Camera-type eye (tissue), 1 donor: ENCODE measurements around the genes BCAS2, NHLH2 and IGSF3.

DNA sequence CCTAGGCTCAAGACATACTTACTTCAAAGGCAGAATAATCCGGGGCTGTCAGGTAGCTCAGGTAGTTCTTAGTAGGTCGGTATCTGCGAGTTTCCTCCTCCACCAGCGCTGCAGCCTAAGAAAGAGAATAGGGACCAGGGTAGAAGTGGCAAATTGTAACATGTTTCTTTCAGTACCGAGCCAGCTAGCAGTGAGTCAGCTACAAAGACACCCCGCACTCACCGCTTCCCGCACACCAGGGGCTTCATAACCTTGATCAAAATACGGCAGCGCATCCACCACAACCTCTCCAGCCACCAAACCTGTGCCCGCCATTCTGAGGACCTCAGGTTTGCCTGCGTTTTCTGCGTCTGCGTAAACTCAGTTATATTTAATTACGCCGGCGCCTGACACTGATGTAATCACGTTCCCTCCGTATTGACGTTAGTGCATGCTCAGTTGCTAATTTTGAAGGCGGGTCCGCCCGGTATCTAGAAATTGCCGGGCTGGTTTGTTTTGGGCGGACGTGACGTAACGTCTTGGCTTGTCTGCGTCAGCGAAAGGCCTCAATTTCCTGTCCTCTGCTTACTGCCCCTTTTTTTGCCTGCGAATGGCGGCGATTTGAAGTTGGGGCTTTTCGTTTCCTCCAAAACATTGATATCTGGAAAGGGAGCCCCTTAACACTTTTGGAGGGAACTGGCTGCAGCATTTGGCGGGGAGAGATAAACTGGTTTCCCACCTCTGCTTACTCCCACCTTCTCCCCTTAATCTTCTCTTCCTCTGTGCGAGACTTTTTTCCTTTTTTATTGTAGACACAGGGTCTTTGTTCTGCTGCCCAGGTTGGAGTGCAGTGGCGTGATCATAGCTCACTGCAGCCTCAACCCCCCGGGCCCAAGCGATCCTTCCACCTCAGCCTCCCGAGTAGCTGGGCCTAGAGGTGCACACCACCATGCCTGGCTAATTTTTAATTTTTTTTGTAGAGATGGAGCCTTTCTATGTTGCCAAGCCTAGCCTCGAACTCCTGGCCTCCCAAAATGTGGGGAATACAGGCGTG lies at the start of gene BCAS2:
Gene BCAS2 (minus strand): TSS at position 339 of the 1,033 bp plus-strand sequence.
- RAMPAGE, long total RNA = no peak

GRCh38 chr1:114611244-114611538 lies 29.8 kb upstream of the BCAS2 start:
- RAMPAGE, long total RNA = no peak

- RAMPAGE, long total RNA = no peak
Measured at GRCh38 chr1:114726072-114726769, 9.7 kb upstream of the NRAS start.

DNA sequence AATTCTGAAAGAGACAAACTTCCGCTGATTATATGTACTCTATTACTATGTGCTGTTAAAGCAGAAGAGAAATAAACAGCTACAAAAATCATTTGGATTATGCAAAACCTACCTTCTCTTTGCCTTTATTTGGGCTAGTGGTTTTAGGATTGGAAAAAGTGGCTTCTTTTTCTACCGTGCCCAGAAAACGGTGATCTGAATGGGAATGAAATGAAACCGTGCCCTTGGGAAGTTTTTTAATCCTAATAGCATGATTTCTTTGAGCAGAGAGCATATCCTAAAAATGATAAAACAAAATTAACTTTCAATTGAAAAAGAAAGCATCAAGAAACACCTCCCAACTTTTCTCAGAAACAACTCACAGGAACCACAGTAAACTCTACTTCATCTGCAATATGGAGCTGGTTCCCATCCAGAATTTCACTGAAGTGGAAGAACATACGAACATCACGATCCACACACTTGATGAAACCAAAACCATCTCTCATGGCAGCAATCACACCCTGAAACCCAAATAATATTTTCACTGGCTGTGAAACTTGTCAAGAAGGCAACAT lies 13.7 kb upstream of the NRAS start:
- RAMPAGE, long total RNA = no peak

DNA sequence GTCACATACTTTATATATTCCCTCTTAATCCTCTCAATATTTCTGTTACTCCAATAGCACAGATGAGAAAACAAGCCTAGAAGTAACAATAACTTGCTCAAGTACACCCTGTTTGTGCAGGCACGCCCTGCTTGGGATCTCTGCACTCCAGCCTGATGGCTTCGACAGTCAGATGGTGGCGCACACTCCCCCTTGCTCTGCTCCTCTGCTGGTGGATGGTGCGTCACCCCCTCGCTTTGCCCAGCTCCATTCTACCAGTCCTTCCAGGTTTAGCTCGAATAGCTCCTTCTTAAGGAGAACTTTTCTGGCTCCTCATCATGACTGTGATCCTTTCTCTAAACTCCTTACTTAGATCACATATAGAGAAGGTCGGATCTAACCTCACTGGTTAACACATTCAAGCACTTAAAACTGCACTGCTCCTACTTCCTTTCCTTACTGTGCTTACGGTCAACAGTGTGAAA lies 3.1 kb downstream of the TSPAN2 start:
- RAMPAGE, long total RNA = no peak

GRCh38 chr1:115711154-115711836 lies 57.2 kb downstream of the CASQ2 start:
- RAMPAGE, long total RNA = no peak

DNA sequence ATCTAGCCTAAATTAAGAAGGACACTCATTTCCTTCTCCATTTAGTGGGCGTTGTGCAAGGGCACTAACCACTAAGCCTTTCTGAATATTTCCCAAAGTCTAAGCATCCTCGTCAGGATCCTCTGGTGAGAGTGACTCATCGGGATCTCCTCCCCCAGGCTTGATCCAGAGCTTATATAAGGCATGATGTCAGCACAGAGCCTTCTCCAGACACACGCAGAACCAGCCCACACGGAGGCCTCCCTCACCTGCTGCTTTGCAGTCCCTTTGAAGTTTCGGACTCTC lies 11.7 kb downstream of the NHLH2 start:
- RAMPAGE, long total RNA = no peak

- RAMPAGE, long total RNA = no peak
Measured at GRCh38 chr1:115837470-115838166, 3.3 kb downstream of the NHLH2 start.

DNA sequence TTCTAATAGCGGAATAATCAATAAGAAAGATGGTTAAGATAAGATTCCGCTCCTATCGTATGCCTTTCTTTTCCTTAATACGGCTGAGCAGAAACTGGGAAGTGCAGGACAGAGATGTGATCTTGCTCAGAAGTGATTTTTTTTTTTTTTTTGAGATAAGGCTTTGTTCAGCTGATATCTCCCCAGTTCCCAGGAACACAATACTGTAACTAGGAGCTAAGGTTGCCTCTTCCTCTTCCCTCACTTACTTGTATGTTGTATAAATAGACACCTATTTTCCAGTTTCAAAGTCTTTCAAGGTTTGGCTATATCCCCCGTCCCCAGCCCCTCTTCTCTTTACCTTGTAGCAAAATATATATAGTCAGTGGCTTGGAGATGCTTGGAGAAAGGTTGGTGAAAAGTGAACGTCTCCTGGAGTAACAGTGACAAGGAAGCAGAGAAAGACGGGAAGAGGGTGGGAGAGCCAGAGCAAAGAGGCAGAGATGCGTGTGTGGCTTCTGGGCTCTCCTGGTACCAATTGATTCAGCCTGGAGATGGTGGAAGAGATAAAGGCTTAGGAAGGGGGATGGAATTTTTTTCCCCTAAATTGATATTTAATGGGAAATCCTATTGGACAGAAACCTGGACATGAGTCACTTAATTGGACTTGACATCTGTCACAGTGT lies at the start of gene NHLH2:
Gene NHLH2 (minus strand): TSS at position 519 of the 665 bp plus-strand sequence.
- RAMPAGE, long total RNA = no peak

DNA sequence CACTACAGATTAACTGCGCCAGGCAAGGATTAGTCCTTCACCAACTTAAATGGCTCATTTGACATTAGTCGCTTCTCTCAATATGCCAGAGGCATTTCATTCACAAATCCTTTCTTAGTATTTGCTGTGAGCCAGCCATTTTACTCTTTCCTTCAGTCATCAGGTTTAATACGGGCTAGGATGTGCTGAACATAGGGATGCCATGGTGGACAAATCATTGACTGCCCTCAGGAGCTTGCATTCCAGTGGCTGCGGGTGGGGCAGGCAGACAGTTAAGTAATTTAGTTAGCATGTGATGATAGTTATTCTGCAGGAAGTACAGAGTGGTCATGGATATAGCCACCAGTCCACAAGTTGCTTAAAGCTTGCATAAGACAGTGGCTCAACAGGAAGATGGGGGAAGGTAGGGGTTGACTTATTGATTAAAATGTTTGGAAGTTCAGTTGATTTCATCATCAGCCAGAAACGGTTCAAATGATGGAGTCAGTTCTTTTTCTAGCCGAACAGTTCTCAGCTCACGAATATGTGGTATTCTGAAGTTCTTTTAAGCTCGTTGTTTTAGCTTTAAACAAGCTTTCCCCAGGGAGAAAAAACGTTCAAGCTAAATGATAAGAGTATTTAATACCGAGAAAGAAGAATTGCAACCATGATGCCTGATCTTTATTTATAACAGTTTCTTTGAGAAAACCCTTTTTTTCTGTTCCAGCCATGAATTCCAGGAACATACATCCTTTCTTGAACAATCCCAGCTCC lies 1.3 kb downstream of the SLC22A15 start:
- RAMPAGE, long total RNA = no peak

- RAMPAGE, long total RNA = no peak
Measured at GRCh38 chr1:116060663-116061561, 50.3 kb upstream of the MAB21L3 start.

DNA sequence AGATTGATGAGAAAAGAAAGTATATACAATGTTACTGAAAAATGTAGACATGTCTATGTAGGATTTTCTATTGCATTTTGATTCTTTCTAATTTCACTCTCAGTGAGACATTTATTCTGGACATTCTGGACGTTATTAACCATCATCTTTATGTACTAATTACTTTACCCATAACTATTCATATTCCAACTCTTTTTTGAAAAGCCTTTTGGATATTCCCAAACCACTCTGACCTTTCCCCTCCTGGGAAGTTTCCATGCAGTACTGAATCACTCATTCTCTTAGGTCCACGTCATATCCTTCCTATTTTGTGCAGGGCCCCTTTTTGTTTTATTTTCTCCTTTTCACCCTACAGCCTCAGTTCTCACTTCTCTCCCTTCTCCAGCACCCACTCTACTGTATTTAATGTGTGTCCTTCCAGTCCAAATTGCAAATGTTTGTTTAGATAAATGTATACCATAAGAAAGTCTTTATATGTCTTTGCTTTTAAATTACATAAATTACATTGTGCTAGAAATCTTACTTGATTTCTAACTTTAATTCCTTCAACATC lies 16.4 kb upstream of the ATP1A1 start:
- RAMPAGE, long total RNA = no peak

GRCh38 chr1:116375984-116377103 lies 3.3 kb downstream of the ATP1A1 start:
- RAMPAGE, long total RNA = no peak

DNA sequence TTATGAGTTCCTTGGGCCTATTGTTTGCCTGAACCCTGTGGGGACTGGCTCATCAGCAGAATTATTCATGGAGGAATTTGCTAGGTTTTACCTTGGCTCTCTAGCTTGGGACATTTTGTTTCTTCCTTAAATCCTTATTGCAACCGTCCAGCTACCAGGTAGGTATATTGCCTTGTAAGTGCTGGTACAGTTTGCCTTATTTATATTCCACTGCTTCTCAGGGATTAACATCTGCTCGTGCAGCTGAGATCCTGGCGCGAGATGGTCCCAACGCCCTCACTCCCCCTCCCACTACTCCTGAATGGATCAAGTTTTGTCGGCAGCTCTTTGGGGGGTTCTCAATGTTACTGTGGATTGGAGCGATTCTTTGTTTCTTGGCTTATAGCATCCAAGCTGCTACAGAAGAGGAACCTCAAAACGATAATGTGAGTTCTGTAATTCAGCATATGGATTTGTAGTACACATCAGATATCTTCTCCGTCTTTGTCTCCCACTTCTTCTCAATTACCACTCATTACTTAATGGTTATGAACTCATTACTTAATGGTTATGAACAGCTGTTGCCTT lies 14.1 kb downstream of the ATP1A1 start:
- RAMPAGE, long total RNA = no peak

- RAMPAGE, long total RNA = no peak
Measured at GRCh38 chr1:116404013-116405287, 31.4 kb downstream of the ATP1A1 start.

DNA sequence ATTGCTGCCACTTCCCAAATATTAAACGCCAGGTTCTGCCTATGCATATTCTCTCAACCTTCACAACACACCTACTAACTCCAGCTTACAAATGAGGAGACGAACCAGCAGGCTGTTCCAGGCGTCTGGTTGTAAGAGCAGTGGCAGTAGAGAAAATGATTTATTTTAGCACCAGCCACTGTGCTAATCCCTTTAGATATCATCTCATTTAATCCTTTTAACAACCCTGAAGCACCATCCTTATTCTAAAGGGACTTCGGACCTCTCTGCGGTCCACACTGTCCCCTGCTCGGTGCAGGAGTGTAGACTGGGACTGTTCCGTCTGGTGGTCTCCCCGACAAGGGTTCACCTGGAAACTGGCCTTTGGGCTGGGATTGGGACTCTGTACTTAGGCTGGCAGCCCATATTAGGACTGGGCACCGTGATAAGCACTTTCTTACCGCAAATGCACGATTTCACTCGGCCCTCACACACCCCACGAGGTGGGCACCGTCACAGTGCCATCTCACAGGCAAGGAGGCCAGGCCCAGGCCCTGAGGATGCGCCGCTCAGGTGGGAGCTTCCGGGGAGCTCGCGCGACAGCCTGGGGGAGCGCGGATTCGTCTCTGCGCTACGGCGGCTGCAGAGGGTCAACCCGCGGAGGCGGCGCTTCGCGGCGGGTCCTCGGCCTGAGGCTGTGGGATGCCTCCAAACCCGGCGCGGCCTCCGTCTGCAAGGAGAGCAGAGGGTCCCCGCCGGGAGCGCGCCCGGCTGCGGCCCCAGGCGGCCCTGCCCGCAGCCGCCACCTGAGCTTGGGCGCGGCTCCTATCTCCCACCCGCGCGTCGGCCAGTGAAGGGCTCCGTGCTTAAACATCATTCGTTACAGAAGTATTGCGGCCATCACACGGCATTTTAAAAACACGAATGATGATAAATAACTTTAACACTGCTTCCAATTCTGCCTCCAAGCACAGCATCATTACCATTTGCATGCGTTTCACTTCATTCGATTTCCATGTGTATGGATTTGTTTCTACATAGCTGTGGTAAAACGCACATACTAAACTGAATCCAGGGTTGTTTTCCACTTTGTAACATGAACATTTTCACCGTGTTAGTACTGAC lies 45.3 kb downstream of the ATP1A1 start:
- RAMPAGE, long total RNA = start-site peak on the minus strand centred at position 558 of the sequence, 35 bp wide, 46 reads

DNA sequence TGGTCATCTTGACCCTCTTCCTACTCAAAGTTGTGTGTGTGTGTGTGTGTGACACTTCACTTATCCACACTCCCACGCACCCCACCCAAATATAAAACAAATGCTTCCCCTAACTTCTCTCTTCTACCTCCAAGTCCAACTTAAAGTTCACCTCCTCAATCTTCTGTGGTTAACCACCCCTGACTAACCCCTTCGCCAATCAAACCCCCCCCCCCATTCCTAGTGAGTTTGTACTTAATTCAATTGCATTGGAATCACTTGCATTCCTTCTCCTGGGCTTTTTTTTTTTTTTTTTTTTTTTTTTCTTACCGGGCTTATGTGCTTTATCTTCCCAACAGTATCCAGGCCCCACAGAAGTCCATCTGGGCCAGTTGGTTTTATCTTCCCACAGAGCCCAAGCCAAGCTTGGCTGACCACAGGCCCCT lies 78.5 kb downstream of the CD58 start:
- RAMPAGE, long total RNA = no peak

- RAMPAGE, long total RNA = no peak
Measured at GRCh38 chr1:116495614-116496189, 75.1 kb downstream of the CD58 start.

GRCh38 chr1:116666033-116666541 lies 1.4 kb downstream of the IGSF3 start:
- RAMPAGE, long total RNA = no peak

DNA sequence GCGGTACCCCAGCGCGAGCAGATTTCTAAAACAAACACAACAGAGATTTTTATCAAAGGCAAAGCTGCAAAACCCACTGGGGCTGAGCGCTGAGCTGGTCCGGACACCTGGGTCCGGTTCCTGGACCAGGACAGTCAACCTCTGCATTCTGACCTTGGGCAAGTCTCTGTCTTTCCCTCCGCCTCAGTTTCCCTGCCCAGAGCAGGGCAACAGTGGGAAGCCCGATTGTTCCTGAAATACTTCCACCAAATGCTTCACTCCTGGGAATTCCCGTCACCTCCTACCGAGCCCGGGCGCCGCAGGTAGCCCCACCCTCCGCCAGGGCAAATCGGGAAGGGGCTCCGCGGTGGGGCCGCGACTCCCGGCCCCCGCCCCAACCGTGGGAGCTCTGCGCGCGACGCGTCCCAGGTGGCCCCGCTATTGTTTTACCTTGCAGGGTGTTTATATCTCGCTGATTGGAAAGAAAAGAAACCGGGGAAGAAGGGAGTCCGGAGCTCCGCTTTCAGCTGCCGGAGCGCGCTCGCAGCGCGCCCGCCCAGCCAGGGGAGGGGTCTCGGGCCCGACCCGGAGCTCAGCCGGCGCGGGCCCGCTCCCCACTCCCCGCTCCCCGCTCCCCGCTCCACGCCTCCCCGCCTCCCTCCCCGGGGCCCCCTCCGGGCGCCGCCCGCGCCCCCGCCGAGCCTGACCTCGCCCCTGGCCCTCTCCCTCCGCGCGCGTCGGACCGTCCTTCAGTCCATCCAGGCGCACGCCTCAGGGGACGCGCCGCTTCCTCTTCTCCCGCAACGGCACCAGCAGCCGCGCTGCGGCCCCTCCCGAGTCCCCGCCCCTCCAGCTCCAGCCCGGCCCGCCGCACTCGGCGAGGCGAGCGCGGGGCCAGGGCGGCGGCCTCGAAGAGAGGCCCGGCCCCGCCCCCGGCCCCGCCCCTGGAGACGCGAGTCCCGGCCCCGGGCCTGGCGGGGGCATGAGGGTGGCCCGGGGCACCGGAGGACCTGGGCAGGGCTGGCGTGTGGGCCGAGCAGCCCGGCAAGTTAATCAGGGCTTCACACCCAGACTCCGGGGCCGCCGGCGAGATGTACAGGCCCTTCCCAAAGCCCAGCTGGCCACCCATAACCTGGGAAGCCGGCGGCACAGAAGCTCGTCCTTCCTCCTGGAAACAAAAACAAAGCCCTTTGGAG lies at the start of gene IGSF3:
Gene IGSF3 (minus strand): TSS at position 802 of the 1,175 bp plus-strand sequence.
- RAMPAGE, long total RNA = no peak